Esophagus muscularis mucosa (tissue), 4 donors: ENCODE results near the gene PRM3.

DNA sequence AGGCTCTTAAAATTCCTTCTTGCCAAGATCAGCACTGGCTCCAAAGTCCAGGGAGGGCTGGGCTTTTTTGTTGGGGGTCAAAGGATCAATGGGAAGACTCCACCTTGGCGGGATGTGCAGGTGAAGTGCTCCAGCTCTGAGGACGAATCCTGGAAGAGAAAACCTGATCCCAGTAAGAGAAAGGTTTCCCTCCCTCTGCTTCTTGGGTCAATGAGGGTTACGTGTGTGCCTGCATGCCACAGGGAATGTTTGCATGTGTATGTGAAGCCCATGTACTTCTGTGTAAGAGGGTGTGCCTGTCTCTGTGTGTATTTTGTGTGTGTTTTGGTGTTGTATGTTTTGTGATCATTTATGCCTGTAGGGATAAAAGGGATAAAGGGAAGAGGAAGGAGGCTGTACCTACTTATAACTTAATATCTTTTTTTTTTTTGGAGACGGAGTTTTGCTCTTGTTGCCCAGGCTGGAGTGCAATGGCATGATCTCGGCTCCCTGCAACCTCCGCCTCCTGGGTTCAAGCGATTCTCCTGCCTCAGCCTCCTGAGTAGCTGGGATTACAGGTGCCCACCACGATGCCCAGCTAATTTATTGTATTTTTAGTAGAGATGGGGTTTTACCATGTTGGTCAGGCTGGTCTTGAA, 195.8 kb downstream of the HAPSTR1 start:
- PRO-cap: no peak
- RAMPAGE, long total RNA, 4 experiments: no peak in any of the 4 experiments

DNA sequence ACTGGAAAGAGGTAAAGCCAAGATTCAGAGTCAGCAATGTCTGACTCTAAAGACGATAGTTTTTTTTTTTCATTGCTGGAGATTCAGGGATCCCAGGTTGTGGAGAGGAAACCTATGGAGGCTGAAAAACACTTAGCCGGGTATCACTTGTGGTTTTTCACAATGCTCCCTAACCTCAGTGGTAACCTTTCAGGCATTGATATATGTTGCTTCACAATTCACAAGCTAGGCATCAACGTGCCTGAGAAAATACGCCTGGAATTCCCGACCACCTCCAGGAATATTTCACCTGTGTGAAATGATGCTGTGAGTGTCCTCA, 455.9 kb downstream of the GRIN2A start:
- PRO-cap: no peak
- RAMPAGE, long total RNA, 4 experiments: no peak in any of the 4 experiments

DNA sequence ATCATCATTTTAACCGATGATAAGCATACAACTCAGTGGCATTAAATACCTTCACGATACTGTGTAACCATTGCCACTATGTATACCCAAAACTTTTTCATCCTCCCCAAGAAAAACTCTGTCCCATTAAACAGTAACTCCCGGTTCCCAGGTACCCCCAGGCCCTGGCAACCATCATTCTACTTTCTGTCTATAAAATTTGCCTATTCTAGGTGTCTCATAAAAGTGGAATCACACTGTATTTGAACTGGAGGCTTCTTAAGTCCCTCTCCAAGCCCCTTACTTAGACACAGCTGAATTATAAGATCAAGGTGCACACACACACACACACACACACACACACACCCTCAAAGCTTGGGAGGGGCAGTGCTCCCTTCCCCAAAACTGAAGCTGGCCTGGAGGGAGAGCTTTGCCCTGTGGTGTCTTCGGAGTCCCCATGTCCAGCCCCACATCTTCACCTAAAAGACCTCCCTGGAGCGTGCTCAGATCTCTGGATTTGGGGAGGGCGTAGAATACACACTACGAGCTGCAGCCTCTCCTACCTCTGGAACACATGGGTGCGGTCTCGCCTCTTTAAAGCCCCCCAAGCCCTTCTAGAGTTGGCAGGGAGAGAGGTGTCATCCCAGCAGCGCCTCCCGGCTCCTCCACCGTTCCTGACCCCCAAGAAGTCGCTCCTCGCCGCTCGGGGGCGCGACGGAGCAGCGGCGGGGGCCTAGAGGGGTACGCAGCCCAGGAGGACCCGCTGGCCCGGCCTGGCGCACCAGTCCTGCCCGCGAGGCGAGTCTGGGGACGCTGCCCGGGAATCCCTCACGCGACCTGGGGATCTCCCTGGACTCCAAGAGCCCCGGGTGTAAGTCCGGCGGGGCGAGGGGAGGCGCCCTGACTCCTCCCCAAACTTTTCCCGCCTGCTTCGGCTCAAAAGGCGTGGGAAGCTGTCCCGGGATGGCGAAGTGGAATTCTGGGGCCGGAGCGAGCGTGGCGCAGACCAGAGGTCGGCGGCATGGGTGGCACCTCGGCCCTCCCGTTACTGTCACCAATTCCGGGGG, 680 bp downstream of the EMP2 start:
- PRO-cap: bidirectional peak, plus-strand start at position 760 of the sequence, minus-strand start at position 655 of the sequence
- RAMPAGE, long total RNA, 4 experiments: no peak in any of the 4 experiments

- PRO-cap: no peak
- RAMPAGE, long total RNA, 4 experiments: no peak in any of the 4 experiments
These were observed 6.4 kb downstream of the TEKT5 start for GRCh38 chr16:10688284-10688774.

- PRO-cap: no peak
- RAMPAGE, long total RNA, 4 experiments: no peak in any of the 4 experiments
These were observed 5.5 kb upstream of the NUBP1 start for GRCh38 chr16:10737928-10738664.

GRCh38 chr16:10880534-10881157, 3.6 kb downstream of the CIITA start:
- PRO-cap: no peak
- RAMPAGE, long total RNA, 4 experiments: no peak in any of the 4 experiments

DNA sequence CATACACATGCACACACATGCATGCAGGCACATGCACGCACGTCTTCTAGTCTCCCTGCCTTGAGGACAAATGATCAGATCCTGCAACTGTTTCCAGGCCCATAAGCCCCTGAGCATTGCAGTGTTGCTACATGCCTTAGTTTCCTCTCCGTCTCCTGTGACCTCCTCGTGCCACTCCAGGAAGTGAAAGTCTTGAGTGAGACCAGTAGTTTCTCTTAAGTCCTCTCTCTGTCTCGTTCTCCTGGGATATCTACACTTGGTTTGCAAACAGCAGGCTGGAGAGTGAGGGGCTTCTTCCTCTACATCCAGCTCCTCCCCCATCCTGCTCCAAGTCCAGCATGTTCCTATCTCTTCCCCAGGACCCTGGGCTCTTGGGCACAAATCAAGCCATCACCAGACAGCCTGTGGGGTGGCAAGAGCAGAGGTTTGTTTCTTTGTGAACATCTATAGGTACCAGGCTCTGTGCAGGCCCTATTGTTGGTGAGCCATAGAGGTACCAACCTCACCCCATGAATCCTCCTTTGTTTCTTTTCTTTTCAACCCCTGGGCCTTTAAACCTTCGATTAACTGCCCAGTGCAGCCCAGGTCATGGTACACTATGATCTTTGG, 8.4 kb downstream of the CIITA start:
- PRO-cap: no peak
- RAMPAGE, long total RNA, 4 experiments: no peak in any of the 4 experiments

- PRO-cap: no peak
- RAMPAGE, long total RNA, 4 experiments: no peak in any of the 4 experiments
These were observed 37.7 kb downstream of the CLEC16A start for GRCh38 chr16:10981909-10982543.

GRCh38 chr16:11010554-11011296, 66.4 kb downstream of the CLEC16A start:
- PRO-cap: bidirectional peak, plus-strand start at chr16:11011125, minus-strand start at chr16:11010945
- RAMPAGE, long total RNA, 4 experiments: no peak in any of the 4 experiments

GRCh38 chr16:11032780-11033235, 88.4 kb downstream of the CLEC16A start:
- PRO-cap: no peak
- RAMPAGE, long total RNA, 4 experiments: no peak in any of the 4 experiments

DNA sequence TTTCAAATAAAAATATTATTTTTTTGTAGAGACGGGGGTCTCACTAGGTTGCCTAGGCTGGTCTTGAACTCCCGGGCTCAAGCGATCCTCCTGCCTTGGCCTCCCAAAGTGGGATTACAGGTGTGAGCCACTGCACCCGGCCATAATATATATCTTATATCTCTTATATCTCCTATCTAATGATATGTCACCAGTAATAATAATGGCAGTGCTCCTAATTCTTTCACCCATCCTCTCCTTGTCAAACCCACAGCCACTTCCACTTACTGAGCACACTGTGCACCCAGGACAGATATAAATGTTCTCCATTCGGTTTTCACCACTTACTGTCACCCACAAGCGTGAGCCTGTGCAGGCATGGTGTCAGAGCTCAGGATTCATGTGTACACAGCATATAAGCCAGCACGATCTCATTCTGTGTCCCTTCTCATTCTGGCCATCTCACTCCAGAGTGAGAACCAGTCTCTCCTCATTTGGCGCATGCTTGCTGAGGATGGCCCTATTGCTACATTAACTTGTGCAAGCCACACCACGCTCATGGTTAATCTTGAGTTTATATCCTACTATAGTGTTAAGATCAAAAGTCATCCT, 21.3 kb downstream of the SOCS1 start:
- PRO-cap: no peak
- RAMPAGE, long total RNA, 4 experiments: no peak in any of the 4 experiments

GRCh38 chr16:11254063-11255195, 1.6 kb downstream of the SOCS1 start:
- PRO-cap: no peak
- RAMPAGE, long total RNA, 4 experiments: no peak in any of the 4 experiments

DNA sequence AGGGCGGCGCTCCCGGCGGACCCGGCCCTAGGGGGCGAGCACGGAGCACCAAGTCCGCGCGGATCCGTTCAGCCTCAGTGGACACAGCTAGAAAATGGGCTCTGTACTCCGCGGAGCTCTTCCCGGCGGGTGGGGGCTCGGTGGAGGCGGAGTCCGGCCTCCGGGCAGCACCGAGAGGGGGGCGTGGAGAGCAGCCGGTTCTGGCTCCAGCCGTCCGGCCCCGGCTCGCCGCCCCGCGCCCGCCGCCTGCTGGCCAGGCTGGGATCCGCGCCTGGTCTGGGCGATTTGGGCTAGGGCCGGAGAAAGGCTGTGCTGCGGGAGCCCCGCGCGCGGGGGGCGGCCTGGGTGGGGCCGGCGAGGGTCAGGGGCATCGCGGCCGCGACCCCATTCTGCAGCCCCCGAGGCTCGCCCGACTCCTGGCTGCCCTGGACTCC, 385 bp downstream of the SOCS1 start:
- PRO-cap: no peak
- RAMPAGE, long total RNA, 4 experiments: no peak in any of the 4 experiments

GRCh38 chr16:11273562-11274123, at the start of gene PRM3:
PRM3 (minus strand) TSS chr16:11273629.
- PRO-cap: no peak
- RAMPAGE, long total RNA, 4 experiments: no peak in any of the 4 experiments

DNA sequence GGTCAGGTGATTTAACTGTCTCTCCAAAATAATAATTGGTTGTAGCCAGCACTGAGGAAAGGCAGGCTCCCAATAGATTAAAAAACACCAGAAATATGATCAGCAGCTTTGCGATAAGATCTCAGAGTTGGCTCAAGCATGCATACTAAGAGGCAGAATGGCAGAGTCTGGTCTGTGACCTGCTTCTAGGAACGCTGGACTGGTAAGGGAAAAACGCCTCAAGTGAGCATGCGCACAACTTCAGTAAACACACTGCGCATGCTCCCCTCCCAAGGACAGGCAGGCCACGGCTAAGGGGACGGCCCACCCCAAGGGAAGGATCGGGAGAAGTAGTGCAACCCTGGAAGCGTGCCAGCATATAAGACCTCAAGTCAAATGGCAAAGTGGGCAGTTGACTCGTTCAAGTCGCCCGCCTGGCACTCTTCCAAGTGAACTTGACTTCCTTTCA, 22.3 kb upstream of the PRM1 start:
- PRO-cap: no peak
- RAMPAGE, long total RNA, 4 experiments: no peak in any of the 4 experiments

GRCh38 chr16:11315409-11316009, 29.8 kb upstream of the RMI2 start:
- PRO-cap: no peak
- RAMPAGE, long total RNA, 4 experiments: no peak in any of the 4 experiments

GRCh38 chr16:11328510-11329014, 16.7 kb upstream of the RMI2 start:
- PRO-cap: no peak
- RAMPAGE, long total RNA, 4 experiments: no peak in any of the 4 experiments

GRCh38 chr16:11364620-11364913, 19.3 kb downstream of the RMI2 start:
- PRO-cap: no peak
- RAMPAGE, long total RNA, 4 experiments: no peak in any of the 4 experiments

DNA sequence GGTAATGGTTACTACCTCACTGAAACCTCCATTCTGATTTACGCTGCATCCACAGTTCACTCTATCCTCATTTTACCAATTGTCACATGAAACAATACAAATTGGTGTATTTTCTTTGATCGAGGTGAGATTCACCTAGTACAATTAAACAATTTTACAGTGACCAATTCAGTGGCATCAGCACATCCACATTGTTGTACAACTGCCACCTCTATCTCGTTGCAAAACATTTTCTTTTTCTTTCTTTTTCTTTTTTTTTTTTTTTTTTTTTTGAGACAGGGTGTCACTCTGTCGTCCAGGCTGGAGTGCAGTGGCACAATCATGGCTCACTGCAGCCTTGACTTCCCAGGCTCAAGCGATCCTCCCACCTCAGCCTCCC, 13.4 kb upstream of the ENSG00000188897 start:
- PRO-cap: no peak
- RAMPAGE, long total RNA, 4 experiments: no peak in any of the 4 experiments

- PRO-cap: no peak
- RAMPAGE, long total RNA, 4 experiments: no peak in any of the 4 experiments
These were observed 24.1 kb upstream of the ENSG00000188897 start for GRCh38 chr16:11551101-11551574.